Measurements from ENCODE around the genes SEMA3B, HYAL1, RRP9 and NISCH.

DNA sequence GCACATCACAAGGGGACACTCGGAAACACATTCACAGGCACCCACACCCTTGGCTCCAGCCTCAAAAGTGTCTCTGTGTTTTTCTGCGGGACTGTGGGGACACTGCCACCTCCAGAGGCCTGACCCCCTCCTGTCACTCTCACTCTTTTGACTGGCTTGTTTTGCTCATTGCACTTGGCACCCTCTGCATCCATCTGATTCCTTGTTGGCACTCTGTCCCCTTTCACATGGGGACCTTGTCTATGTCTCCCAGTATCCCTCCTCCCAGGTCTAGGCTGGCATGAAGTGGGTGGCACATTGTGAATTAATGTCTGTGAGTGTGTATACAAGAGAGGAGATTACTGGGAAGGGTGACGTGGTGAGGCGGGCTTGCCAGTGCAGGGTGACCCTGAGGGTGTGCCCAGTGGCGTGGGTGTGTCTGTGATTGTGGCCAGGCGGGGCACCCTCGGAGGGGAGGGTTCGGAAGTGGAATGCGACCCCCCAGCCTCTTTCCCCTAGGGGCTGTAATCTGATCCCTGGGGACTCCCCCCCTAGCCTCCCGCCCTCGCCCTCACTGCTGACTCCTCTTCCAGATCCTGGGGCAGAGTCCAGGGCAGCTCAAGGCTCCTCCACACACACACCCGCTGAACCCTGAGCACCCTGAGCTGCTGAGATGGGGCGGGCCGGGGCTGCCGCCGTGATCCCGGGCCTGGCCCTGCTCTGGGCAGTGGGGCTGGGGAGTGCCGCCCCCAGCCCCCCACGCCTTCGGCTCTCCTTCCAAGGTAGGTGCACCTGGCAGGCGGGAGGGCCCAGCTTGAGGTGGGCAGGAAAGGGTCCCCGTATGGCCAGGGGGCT, at the start of gene SEMA3B:
Gene SEMA3B, plus strand, starts transcription at position 559 of the 834 bp plus-strand sequence.
- PRO-cap, result no peak

DNA sequence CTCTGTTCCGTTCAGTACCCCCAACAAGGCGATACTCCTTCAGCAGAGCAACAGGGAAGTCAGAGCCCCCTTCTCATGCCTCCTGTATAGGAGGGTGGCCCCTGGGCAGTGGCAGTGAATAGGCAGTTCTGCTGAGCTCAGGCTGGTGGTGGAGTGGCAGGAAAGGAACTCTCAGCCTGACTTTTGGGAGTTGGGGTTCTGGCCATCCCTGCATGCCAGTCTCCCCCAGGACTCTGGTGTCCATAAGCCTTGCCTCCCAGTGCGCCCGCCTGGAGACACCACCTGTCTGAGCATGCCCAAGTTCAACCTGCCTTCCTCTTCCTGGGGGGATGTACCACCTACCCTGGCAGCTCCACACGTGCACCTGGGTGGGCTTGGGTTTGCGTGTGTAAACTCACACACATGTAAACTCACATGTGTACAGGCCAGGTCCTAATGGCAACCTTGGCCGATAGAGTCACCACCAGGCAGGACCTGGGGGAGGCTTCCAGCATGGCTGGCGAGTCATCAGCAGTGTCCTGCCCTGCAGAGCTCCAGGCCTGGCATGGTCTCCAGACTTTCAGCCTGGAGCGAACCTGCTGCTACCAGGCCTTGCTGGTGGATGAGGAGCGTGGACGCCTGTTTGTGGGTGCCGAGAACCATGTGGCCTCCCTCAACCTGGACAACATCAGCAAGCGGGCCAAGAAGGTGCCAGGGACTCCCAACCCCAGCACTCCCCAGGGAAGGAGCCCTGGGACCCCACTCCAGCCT, 826 bp downstream of the SEMA3B start:
- PRO-cap, result no peak

GRCh38 chr3:50302832-50304005, at the start of gene HYAL1:
HYAL1 (minus strand) TSS chr3:50303574.
- PRO-cap, result bidirectional peak, plus-strand start at chr3:50303817, minus-strand start at chr3:50303575

- PRO-cap, result unidirectional peak, plus-strand start at chr3:50364668; bidirectional peak, plus-strand start at chr3:50364943, minus-strand start at chr3:50364902
Observed at GRCh38 chr3:50364406-50365017, 5.2 kb upstream of the TMEM115 start.

GRCh38 chr3:50602089-50602275, 9.6 kb downstream of the CISH start:
- PRO-cap, result bidirectional peak, plus-strand start at chr3:50602205, minus-strand start at chr3:50601916

GRCh38 chr3:50610191-50611236, 1.1 kb downstream of the CISH start:
- PRO-cap, result no peak

GRCh38 chr3:50625956-50626590, 9.1 kb downstream of the MAPKAPK3 start:
- PRO-cap, result no peak

- PRO-cap, result no peak
Observed at GRCh38 chr3:50653479-50654227, 21.1 kb upstream of the DOCK3 start.

- PRO-cap, result no peak
Observed at GRCh38 chr3:51340259-51341064, 44.6 kb upstream of the MANF start.

- PRO-cap, result no peak
Observed at GRCh38 chr3:51684866-51685736, 14.0 kb downstream of the TEX264 start.

- PRO-cap, result no peak
Observed at GRCh38 chr3:51941149-51941654, 502 bp downstream of the RRP9 start.

DNA sequence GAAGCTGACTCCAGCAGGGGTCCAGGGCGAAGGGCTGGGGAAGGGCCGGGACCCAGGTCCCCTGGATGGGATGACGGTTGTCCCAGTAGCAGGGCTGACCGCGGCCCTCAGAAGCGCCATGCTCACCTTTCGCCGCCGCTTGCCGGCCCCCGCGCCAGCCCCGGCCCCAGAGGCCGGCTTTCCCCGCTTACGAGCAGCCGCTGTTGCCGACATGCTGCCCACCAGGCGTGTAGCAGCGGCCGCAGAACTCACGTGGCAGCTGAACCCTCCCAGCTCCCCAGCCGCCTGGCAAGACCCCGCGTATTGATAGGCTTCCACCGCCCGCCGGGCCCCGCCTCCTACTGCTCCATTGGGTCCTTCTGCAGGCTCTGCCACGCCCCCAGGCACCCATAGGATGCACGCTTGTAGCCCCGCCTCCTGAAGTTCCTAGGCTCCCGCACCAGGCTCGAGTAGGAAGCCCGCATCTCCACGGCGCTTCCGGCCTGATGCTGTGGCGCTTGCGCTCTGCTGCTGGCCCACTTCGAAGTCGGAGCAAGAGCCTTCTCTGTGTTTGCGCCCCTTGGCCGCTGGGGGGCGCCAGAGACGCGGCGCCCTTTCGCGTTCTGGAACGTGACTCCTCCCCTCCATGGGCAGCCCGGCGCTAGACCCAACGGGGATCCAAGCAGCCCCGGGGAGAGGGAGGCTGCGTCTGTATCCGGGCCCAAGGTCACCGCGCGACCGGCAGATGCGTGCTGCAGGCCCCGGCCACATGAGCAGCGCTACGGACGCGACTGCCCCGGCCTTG, at the start of gene RRP9:
Gene RRP9, minus strand, starts transcription at position 250 of the 784 bp plus-strand sequence.
- PRO-cap, result unidirectional peak, minus-strand start at position 249 of the sequence; unidirectional peak, plus-strand start at position 687 of the sequence

DNA sequence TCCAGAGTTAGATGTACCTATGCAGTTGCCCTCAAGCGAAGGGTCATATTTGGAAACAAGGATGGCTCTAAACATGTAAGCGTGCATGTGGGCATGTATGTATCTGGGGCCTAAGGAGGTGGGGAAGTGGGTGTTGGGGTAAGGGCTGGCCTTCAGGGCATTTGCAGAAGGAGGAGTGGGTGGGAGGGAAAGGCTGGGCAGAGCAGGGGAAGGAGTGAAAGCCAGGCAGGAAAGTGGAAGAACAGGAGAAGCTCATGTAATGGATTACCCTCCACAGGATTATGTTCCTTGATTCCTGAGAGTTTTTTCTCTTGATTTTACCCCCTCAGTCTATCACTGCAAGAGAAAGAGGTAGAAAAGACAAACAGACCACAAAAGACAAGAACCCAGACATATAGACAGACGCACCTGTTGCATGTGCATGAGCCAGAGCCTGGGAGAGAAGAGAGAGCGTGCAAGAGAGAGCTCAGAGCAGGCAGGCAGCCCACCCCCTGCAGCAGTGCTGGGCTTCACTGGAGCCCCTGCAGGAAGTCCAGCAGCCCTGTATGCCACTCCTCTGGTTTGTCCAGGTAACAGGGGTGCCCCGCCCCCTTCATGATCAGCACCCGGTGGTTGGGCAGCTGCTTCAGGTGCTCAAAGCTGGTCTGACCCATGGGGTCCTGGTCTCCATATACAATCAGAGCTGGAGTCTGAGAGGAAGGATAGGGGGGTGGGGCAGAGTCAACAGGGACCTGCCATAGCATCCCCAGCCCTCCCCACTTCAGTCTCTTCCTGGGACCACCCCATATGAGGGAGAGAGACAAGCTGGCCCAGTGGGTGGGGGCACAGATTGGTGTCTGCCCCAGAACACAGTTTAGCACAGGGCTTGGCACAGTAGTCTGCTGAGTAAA, 1.9 kb upstream of the PCBP4 start:
- PRO-cap, result no peak

- PRO-cap, result no peak
Observed at GRCh38 chr3:52053815-52054544, 2.4 kb downstream of the DUSP7 start.

GRCh38 chr3:52196728-52197355, 1.1 kb upstream of the ALAS1 start:
- PRO-cap, result no peak

DNA sequence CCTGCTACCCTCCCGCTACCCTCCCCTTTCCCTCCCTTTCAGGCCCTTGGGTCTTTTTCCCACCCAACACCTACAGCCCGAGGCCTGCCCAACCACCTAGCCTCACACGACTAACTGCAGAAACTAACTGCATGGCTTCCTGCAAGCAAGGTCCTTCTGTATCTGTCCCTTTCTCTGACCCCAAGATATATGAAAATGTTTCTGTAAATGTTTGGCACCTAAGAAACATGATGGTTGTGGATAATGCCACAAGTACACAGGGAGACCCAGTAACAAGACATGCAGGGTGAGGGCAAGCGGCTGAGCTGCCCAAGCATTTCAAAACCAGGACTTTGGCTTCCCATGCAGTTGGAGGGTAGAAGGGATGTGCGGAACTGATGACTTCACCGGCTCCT, 11.2 kb downstream of the PPM1M start:
- PRO-cap, result no peak

DNA sequence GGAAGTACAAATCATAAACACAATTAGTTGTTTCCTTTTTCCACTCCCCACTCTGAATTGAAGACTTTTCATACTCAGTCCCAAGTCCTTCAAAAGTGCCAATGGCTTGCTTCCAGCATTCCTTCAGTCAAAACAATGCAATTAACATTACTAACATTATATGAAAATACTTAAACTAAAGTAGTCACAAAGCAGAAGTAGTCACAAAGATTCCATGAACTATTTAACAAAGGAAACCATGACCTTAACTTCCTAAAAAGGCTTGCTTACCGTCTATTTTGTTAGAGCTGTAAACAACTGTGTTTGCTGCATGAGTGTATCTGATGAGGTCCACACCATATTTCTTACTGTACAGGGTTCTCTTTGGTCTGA, 8.0 kb downstream of the WDR82 start:
- PRO-cap, result no peak

DNA sequence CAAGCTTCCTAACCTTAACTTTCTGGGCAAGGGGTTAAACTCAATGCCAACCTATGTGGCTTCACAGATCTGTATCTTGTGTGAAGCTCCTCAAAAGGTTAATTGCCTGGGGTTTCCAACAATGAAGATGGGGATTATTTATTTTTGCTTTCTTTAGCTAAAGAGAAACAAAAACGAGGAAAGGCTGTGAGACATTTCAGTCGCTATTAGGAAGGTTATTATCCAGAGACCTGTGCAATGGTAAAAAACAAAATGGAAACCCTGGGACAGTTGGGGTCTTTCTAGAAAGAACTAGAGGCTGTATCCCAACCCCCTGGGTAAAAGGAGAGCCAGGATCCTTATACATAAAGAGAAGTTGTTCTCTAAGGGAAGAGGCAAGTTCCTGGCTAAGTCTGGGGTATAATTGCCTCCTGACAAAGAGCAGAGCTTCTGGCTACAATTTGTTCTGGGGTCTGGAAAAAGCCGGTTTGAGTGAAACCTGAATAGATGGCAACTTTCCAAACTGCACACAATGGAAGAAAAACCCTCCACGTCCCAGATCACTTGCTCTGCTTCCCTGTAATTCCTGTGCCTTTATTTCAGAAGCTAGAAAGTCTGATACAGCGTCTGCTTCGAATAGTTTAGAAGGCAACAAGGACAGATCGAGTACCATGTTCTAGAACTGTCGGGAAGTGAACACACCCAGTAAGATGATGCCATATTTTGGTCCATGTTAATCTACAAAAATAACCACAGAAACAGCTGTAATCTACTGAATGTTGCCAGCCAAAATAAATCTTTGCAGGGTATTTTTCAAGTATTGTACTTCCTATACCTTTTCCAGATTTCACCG, 1.5 kb upstream of the WDR82 start:
- PRO-cap, result no peak

GRCh38 chr3:52394702-52395050, 15.1 kb downstream of the BAP1 start:
- PRO-cap, result no peak

GRCh38 chr3:52455268-52456054, at the start of gene NISCH:
NISCH (plus strand) TSS chr3:52455604.
- PRO-cap, result bidirectional peak, plus-strand start at chr3:52455630, minus-strand start at chr3:52455392

All from progenitor cell of endocrine pancreas (in vitro differentiated cells).